ENCODE measurements around a stretch of chr1.

DNA sequence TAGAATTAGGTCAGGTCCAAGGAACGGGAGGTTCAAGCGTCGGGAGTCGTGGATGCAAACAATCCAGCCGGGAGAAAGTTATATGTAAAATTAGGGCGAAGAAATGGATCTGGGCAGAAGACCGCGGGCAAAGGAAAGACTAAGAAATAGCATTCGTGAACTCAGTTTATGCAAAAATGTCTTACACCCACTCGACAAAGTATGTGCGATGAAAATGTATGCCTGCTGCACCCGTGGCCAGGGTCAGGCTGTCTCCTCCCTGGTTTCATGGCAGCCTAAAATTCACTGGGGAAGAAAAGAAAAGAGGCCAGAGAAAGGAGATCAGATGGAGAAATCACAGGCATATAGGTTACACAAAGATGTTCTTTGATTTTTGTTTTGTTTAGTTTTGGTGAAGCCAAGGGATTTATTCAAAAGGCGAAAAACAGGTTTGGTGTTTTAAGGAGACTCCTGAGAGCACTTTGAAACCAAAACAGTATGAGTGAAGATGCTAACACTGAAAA is 780 bp upstream of the SSX2IP start:
- CAGE, long polyA plus RNA = no peak
- RRBS = no CpG with 5 or more reads among the region's 13 CpGs

DNA sequence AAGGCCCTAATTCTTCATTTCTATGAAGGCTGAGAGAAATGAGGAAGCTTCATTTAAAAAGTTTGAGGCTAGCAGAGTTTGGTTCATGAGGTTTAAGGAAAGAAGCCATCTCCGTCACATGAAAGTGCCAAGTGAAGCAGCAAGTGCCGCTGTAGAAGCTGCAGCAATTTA is 2.8 kb upstream of the SSX2IP start:
- CAGE, long polyA plus RNA = no peak
- RRBS = no CpG with 5 or more reads among the region's 2 CpGs

DNA sequence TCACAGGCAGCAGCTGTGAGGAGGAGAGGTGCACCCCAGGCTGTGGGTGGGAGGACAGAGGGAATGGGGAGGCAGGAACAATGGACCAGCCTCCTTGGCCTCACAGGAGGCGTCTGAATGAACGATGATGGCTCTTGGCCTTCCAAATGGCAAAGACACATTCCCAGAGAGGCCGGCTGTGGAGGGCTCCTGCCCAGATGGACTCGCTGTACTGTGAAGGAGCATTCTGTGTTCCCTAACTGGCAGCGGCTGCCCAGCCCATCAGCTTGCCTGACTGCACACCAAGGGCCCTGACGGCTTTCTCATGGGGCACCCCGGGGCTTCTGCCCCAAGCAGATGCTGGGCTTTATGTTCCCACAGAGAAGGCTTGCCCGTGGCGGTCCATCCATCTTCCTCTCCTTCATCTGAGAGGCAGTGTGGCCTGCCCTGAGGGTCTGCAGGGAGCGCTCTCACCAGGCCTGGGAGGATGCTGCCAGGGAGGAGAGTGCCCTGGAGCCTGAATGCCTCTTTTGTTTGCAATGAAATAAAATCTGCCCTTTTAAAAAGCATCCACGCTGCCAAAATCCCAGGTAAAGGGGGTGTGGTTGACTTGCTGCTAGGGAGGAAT is 84.4 kb upstream of the SSX2IP start:
- CAGE, long polyA plus RNA = no peak
- RRBS = no CpG with 5 or more reads among the region's 11 CpGs

DNA sequence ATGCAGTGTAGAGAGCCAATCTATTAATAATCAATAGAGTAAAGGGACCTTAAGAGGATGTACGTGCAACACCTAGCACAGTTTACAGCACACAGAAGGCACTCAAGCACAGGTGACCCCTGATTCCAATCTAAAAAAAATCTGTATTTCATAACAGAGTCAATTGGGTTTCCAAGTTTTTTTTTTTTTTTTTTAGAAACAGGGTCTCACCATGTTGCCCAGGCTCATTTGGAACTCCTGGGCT is 74.4 kb upstream of the BCL10 start:
- CAGE, long polyA plus RNA = no peak
- RRBS = no CpG with 5 or more reads among the region's 1 CpG

DNA sequence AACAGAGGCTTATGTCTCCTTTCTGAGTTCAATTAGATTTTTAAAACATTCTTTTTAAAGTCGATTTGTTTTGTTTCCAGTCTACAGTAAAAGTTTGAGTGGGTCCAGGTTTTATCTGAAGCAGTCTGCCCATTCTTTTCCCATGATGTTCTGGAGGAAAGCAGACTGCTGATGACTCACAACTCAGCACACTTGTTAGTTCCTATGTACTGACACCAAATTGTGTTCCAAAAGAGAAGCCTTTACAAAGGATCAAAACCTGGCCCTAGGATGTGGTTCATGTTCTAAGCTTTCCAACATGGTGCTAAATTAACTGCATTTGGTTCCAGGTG is 11.4 kb upstream of the CCN1 start:
- CAGE, long polyA plus RNA = no peak
- RRBS = no CpG with 5 or more reads among the region's 1 CpG

DNA sequence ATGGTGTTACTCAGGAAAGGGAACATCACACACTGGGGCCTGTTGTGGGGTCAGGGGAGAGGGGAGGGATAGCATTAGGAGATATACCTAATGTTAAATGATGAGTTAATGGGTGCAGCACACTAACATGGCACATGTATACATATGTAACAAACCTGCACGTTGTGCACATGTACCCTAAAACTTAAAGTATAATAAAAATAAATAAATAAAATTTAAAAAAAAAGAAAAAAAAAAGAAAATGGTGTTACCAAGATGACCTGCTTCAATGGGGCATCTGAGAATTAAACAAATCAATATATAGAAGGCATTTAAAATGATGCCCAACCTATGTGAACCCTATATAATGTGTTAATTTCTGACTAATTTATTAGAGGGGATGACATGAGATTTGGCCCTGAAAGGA is 4.7 kb upstream of the CCN1 start:
- CAGE, long polyA plus RNA = no peak
- RRBS = no CpG with 5 or more reads among the region's 1 CpG

GRCh38 chr1:85581285-85582356 is 1.1 kb downstream of the CCN1 start:
- CAGE, long polyA plus RNA = no peak
- RRBS = no CpG with 5 or more reads among the region's 45 CpGs

DNA sequence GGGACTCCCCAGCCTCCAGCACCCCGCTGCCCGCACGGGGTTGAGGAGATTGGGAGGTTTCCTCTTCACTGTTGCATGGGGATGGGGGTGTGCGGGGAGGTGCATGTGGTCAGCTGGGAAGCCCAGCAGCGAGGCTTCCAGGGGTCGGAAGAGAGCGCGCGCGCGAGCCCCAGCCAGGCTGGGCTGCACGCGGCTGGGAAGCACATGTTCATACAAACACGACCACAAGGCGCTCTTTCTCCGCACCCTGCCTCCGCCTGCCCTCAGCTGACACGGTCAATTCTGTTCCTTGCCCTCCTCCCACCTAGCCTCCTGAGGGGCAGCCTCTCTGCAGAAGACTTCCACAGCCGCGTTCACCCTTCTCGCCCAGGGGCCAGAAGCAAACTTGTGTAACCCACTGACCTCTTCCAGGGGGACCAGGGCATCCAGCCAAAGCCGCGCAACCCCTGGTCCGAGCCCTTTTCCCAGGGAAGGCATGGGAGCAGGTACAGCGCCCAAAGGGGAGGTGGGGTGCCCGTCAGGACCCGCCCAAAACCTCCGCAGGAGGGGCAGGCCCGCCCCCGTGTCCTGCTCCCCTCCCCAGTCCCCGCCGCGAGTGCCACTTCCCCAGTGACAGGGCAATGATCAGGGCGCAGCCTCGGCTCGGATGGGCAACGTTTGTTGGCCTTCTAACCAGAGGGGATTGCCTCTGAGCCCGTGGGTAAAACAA is 1.3 kb downstream of the COL24A1 start:
- CAGE, long polyA plus RNA = no peak
- RRBS = no CpG with 5 or more reads among the region's 38 CpGs

- CAGE, long polyA plus RNA = no peak
- RRBS = no CpG with 5 or more reads among the region's 4 CpGs
Measured at GRCh38 chr1:86486885-86487715, 18.4 kb downstream of the CLCA1 start.

GRCh38 chr1:87044700-87045267 is 130.3 kb downstream of the HS2ST1 start:
- CAGE, long polyA plus RNA = no peak
- RRBS = no CpG with 5 or more reads among the region's 5 CpGs

GRCh38 chr1:87121818-87122173 is 206.9 kb upstream of the LMO4 start:
- CAGE, long polyA plus RNA = no peak
- RRBS = no CpG with 5 or more reads among the region's 6 CpGs

DNA sequence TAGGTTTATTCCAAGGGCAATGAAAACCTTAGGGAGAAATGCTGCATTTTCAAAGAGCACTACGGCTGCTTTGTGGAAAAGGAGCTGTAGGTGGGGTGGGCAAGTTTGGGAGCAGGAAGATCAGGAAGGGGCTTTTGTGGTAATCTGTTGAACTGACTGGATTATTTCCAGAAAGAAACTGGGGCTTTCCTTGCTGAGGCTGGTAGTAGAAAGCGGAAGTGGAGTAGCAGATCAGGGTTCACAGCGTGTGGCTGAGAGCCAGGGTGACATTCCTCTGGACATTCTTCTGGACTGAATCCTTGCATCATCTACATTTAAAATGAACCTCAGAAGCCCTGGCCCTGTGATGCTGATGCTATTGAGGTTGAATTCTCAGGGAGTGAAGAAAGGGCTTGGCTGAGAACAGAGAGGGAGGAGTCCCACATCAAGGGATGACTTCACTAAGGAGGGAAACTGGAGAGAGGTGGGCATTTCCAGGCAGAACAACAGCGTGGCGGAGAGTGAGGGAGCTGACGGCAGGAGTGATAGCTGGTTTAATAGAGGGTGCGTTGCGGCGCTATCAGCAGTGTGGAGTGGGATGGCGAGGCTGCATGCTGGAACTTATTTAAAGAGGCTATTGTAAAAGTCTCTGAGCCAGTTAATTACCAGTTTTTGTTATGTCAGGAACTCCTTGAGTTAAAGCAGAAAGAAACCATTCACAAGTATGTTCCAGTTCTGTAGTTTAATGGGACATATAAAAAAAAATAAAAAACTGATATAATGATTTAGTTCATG is 102.3 kb upstream of the LMO4 start:
- CAGE, long polyA plus RNA = no peak
- RRBS = no CpG with 5 or more reads among the region's 10 CpGs

DNA sequence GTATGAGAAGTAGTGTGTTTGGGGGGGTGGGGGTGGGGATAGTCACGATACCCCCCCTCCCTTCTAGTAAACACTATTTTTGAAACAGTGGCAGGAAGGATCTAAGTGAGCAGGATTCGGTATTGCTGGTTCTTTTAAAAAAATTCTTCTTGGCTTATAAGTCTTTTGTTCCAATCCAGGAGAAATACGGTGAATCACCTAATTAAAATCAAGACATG is 805 bp downstream of the LMO4 start:
- CAGE, long polyA plus RNA = no peak
- RRBS = no CpG with 5 or more reads among the region's 3 CpGs

GRCh38 chr1:87331919-87332553 is 3.4 kb downstream of the LMO4 start:
- CAGE, long polyA plus RNA = no peak
- RRBS = 2% methylated on average over 10 of the region's 23 CpGs

DNA sequence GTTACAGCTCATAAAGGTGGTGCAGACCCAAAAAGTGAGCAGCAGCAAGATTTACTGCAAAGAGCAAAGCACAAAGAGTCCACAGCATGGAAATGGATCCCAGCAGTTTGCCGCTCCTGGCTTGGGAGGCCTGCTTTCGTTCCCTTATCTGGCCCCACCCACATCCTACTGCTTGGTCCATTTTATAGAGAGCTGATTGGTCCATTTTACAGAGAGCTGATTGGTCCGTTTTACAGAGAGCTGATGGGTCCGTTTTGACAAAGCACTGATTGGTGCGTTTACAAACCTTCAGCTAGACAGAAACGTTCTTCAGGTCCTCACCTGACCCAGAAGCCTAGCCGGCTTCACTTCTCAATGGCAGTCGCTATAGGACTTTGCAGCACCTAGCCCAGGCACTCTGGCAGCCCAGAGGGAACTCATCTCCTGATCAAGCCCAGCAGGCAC is 200.1 kb downstream of the LMO4 start:
- CAGE, long polyA plus RNA = no peak
- RRBS = no CpG with 5 or more reads among the region's 8 CpGs

- CAGE, long polyA plus RNA = no peak
- RRBS = no CpG with 5 or more reads among the region's 2 CpGs
Measured at GRCh38 chr1:87577167-87577421, 248.4 kb downstream of the LMO4 start.

DNA sequence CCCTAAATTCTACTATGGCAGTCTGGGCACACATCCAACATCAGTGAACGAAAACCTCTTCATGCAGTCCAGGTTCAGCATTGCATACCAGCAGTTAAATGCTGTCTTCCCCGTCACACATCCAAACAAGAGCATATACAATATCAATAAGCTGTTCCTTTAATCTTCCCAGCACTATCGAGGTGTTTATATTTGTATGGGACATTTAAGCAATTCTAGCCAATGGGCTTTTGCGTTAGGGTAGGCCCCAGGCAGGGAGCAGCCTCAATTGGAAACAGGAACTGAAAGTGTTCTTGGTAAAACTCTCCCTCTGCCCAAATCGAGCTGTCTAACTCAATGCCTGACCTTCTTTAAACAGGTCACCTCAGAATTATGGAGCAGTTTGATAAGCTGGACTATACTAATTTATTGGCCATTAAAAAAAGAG is 497.9 kb downstream of the LMO4 start:
- CAGE, long polyA plus RNA = no peak
- RRBS = no CpG with 5 or more reads among the region's 5 CpGs

DNA sequence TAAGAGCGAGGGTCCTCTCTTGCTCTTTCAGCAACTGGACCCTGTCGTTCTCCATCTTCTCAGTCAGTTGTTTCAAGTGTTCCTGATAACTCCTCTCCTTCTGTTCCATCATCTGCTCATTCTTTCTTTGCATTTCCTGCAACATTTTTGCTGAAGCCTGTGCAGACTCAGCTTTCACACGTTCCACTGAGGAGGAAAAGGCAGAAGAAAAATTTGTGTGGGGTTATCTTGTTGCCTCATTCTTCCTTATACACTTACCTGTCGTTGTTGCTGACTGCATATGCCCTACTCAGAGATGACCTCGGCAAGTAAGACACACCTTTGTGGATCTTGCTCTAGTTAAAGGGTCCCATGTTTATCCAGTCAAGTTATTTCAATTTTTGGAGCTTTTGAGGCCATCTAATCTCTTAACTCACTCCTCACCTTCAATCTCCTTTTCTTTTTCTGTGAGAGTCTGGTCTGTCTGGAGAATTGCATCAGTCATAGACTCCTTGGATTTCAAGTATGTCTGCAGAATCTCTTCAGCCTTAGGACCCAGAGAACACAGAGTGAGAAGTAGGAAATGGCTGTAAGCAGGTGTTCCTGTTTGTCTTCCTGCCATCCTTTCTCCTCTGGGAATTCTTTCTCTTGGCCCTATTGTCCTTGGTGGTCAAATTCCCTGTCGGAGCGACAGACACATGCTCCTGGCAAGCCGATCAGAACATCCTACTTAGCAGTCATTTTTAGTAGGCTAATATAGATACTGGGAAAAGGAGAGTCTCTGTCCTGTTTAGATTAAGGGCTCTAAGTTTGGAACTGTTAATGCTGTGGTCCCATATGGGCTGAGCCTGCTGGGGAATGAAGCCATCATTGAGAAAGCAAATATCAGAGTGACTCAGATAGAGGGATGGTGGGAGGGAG is 10.1 kb downstream of the GBP1 start:
- CAGE, long polyA plus RNA = no peak
- RRBS = no CpG with 5 or more reads among the region's 8 CpGs

GRCh38 chr1:89100451-89100771 is 25.5 kb downstream of the GBP2 start:
- CAGE, long polyA plus RNA = no peak
- RRBS = no CpG with 5 or more reads among the region's 3 CpGs

GRCh38 chr1:89609620-89610627 is 23.0 kb upstream of the LRRC8C start:
- CAGE, long polyA plus RNA = no peak
- RRBS = 85% methylated on average over 1 of the region's 24 CpGs